Fibroblast of villous mesenchyme (primary cell): ENCODE data around the genes PNRC2 and IL22RA1.

DNA sequence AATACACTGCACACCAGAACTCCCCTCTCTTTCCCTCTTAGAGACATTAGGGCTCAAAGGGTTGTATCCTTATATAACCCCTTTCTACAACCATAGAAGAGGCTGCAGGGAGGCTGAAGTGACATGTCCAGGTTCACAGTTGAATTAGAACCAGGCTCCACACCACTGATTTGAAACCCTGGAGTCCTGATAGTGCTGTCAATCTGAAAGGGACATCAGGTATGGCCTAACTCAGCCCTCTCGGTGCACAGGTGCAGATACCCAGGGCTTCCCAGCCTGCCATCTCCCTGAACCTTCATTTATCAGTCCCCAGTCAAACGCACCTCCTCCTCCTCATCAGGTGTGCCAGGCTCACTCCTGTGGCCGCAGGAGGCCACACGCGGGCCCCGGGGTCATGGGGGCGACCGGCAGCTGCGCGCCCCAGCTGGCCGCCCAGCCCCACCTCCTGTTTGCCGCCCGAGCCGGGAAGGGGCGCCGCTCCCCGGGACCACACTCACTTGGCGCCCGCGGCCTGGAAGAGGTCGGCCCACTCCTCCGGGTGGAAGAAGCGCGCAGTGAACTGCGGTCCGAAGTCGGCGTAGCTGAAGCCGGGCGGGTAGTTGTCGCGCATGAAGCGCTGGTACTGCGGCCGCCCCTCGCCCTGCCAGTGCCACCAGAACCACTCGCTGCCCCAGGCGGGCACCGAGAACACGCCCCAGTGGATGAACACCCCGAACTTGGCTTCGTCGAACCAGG is 522 bp downstream of the FUCA1 start:
- CAGE, long polyA plus RNA: no peak

DNA sequence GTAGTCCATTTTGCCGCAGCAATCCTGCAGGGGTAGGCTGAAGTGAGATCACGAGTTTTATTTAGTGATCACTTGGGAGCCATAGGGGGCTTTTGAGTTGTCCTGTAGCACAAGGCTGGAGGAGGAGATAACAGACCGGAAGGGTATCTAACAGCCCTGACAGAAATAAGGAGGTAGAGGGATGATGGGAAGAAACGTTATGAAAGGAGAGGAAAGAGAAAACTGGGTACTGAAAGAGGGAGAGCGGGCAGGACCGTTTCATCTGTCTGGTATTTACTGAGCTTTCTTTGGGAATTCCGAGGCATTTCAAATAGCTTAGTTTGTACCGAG is 718 bp upstream of the FUCA1 start:
- CAGE, long polyA plus RNA: no peak

DNA sequence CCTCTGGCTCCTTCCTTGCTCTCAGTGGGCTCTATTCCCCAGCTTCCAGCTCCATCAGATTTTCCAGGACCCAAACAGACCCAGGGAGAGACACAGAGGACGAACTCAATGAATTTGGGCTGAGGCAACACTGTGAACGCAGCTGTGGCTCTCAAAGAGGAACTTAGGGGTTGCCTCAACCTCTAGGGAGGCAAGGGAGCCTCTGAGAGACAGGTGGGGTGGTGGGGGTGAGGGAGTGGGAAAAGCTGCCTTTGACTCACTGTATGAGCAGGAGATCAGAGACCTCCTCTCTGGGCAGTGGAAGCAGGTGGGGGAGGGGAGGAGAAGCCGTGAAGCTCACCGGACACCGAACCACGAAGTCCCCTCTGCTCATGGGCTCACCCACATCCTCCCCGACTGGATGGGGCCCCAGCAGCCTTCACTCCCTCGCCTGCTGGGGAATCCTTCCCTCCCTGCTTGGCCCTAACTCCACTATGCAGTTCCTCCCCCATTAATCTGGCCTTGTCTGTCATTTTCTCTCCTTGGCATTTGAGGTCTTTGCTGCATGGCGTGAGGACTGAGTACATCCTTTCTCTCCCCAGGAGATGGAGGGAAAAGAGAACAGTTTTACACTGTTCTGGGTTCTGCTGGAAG is 4.3 kb downstream of the CNR2 start:
- CAGE, long polyA plus RNA: no peak

DNA sequence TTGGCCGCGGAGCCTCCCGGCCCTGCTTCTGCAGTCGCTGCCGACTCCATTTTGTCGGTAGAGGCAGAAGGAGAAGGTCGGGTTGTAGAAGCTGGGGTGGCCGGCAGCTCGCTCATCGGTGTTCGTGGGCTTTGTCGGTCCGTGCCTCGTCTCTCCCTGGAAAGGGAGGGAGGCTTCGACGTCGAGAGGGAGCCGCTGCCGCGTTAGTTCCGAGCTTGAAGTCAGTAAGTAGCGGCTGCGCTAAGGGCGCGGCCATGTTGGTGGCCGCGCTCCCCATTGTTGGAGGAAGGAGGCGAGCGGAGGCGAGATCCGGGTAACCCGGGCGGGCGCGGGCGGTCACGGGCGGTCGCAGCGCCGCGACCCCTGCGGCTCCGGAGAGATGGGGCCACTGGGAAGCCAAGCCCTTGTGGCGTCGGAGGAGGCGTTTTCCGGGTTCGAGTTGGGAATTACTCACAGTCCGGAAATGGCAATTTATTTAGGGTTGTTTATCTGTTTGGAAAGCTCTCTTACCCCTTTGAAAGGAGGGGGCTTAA is at the start of gene PNRC2:
TSS of gene PNRC2 (plus strand) at position 54 of the 533 bp plus-strand sequence.
- CAGE, long polyA plus RNA: start-site peak on the plus strand centred at position 64 of the sequence, 36 bp wide, 96 and 556 reads in 2 replicates

- CAGE, long polyA plus RNA: no peak
These were observed 51.2 kb upstream of the SRSF10 start for GRCh38 chr1:24031348-24031637.

GRCh38 chr1:24046061-24046868 is 65.7 kb downstream of the MYOM3 start:
- CAGE, long polyA plus RNA: no peak

DNA sequence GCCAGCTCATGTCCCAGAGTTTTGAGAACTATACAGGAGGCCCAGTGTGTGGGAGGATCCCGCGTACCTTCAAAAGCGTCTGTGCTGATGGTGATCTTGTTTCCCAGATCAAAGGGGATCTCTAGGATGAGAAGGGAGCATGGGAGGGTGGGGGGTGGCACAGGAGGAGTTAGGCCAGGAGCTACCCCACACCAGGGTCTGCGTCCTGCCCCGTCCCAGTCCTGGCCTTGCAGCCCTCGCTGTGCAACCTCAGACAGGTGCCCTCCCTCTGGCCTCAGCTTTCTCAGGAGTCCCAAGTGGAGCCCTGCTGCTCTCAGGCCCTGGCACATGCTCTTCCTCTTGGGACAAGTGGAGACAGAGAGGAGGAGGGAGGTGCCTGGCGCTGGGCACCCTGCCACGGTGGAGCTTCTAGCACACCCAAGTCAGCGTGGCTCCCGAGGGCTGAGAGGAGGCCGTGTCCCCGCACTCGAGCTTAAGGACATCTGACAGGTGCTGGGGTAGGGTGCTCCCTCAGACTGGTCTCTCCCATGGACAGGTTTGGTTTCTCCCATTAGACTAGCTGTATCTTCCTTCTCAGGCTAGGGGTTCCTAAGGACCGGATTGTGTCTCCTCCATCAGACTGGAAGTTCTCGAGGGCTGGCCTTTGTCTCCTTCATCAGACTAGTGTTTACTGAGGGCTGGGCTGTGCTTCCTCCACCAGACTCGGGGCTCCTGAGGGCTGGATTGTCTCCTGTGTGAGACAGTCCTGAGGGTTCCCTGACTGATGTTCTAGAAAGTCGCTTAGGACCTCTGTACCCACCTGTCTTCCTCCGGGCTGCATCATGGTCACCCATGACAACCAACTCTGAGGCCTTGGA is 21.7 kb downstream of the MYOM3 start:
- CAGE, long polyA plus RNA: no peak

DNA sequence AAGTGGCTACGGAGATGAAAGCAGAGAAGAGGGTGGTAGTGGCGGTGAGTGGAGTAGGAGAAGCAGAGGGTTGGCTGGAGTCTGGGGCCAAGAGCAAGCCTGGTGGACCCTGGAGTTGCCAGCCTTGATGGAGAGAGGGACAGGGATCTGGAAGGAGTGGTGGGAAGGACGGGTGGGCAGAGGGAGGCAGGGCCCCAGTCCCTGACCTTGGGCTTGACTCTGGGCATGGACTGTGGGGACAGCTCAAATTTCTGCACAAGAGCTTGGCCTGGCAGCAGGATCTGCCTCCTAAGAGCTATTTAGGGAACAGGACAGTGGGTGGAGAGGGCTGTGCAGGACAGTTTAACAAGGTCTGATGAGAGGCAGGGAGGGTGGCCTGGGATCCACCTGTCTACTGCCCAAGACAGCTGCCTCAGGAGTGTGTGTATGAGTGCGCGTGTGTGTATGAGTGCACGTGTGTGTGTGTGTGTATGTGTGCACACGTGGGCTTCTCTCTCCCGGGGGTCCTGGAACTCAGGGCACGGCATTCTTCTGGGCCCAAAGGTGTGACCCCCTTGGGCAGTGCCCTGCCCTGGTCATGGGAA is 15.6 kb downstream of the MYOM3 start:
- CAGE, long polyA plus RNA: no peak

DNA sequence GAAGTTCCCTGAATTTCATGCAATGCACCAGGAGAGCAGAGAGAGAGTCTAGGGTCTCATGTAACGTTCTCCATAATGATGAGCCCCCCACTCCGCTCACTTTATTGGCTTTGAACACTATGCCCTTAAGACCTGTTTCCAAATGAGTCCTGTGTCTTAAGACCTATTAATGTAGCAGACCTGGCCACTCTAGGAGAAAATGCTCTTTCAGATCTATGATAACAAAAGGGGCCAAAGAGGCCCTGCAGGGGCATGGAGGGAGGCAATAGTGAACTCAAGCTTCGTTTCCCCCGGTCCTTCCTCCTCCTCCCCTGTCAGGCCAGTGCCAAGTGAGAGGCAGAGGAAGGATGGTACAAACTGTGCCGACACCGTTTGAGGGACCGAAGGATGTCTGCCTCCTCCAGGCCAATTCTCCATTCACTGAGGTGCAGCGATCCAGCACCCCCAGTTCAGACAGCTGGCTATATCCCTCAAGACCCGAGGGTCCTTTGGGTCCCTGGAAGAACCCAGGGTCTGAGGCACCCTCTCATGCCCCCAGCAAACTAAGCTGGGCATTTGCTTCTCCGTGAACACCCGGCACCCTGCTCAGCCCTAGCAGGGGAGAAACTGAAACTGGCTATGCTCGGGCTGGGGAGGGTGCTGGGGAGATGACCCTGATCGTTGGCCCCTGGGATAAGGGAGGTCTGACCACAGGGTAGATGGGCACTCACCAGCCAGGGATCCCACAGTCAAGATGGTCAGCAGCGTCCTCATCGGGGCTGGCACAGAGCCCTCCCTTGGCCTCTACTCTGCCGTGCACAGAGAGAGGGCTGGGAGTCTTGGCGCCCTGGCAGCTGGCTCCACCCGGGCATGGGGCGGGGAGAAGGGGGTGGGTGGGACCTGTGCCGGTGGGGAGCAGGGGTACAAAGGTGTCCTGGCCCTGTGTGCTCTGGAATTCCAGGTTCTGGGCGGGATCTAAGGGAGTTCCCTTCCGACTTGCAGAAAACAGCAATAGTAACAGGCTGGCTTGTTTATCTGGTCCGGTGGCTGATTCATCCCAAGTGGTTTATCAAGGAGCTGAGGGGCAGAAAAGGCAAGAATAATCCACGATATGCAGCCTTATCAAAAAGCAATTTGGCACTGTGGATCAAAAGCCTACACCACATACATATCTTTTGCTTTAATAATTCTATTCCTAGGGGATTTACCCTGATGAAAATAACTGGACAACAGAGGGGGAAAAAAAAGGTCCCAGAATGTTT is at the start of gene IL22RA1:
TSS of gene IL22RA1 (minus strand) at position 811 of the 1,241 bp plus-strand sequence.
- CAGE, long polyA plus RNA: no peak

DNA sequence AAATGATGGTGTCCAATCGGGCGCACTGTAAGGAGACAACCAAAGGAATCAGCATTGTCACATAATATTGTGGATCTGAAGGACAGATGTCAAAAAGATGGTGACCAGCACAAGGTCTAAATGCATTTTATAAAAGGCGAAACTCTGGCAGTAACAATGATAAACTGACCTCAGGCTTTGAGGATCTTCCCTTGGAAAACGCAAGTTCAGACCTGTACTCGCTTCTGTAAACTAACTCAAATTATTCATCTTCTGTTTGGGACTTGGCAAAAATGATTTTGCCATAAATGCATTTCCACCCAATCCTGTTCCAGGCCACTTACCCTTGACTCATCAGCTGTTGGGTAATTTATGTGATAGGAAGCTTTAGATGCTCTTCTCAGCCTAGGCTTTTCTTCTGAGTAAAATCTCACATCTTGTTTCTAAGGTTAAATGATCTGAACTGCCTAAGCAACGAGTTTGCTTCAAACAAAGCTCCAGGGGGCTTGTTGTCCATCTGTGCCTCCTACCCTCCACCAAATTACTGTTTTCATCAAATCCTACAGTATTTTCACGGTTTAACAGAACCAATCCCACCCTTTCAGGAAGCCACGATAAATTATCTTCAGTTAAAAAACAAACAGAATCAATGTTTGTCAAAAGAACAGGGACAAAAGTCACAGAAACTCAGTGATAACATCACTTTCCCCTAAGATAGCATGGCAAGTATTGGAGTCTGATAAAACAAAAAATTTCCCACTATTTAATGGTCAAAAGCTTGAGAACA is 33.6 kb downstream of the STPG1 start:
- CAGE, long polyA plus RNA: no peak

DNA sequence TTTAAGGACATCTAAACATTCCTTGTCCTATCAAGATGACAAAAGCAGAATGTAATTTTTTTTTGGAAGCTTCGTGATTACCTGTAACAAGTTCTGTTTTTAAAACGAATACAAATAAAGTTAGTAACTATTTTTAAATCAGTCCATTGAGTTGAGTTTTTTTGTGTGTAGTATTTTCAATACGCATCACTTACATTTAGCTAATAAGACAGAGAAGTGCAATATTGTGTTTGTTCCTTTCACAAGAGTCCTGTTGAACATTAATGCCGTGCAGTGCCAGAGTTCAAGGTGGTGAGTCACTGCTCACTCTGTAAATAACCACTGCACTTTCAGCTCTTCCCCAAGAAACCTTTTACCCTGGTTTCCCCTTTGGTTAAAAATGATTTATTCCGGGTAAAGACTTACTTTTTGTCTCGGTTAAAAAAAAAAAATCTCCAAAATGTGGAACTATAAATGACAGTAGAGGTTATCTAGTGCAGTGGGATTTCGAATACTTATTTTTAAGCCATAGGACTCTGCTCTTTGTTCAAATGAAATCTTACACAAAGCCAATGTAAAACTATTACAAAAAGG is 14.9 kb upstream of the NCMAP start:
- CAGE, long polyA plus RNA: no peak

- CAGE, long polyA plus RNA: no peak
These were observed 33.5 kb downstream of the NCMAP start for GRCh38 chr1:24589371-24589715.

- CAGE, long polyA plus RNA: no peak
These were observed 9.2 kb downstream of the SRRM1 start for GRCh38 chr1:24652109-24652826.

DNA sequence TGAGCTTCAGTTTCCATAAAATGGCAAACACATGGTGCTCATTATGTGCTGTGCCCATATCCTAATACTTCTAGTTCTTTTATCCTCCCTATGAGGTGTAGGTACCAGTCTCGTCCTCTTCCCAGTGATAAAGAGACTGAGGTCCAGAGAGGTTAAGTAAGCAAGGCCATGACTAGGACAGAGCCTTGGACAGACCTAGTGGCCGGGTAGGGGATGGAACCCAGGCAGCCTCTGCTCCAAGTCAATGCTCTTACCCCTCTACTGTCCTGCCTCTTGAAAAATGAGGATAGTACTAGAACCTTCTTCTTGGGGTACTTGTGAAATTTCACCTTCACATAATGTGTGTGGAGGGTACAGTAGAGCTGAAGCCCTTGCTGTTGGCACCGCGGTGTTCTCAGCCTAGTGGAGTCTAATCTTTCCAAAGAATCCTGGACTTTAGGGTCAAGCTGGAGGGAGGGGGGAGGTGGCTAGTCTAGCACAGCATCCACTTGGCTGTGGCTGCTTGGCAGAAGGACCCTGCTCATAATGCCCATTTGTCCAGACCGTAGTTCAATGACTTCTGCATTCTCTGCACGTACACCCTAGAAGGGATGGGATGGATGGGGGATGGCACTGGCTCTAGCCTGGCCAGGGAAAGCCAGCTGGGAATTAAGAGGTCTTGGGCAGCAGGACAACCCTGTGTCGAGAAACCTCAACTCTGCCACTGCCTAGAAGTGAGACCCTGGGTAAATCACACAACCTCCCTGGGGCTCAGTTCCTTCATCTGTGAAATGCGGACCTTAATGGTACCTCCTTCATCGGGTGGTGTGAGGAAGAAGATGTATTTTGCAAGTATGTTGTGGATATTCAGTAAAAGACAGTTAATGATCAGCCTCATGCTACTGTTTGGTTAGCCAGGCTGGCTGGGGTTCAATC is 27.4 kb upstream of the CLIC4 start:
- CAGE, long polyA plus RNA: no peak

- CAGE, long polyA plus RNA: no peak
These were observed 25.2 kb upstream of the CLIC4 start for GRCh38 chr1:24719855-24720661.

GRCh38 chr1:24746654-24746991 is 1.4 kb downstream of the CLIC4 start:
- CAGE, long polyA plus RNA: no peak

GRCh38 chr1:24803023-24803656 is 57.9 kb downstream of the CLIC4 start:
- CAGE, long polyA plus RNA: no peak

- CAGE, long polyA plus RNA: no peak
These were observed 32.2 kb downstream of the RUNX3 start for GRCh38 chr1:24897729-24898494.

GRCh38 chr1:24912150-24913338 is 17.5 kb downstream of the RUNX3 start:
- CAGE, long polyA plus RNA: no peak

DNA sequence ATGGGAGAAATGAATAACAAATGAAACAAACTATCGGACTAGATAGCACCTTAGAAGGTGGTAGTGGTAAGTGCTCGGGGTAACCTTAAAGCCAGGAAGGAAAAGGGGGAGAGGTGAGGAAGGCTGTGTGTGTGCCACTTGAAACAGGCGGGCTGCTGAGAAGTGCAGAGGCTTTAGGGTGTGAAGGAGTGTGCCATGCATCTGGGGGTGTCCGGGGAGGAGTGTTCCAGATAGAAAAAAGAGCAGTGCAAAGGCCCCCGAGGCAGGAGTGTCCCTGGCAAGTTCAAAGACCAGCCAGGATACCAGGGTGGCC is 14.7 kb downstream of the RUNX3 start:
- CAGE, long polyA plus RNA: no peak